Neutrophil (primary cell): ENCODE measurements around a stretch of chr15.

DNA sequence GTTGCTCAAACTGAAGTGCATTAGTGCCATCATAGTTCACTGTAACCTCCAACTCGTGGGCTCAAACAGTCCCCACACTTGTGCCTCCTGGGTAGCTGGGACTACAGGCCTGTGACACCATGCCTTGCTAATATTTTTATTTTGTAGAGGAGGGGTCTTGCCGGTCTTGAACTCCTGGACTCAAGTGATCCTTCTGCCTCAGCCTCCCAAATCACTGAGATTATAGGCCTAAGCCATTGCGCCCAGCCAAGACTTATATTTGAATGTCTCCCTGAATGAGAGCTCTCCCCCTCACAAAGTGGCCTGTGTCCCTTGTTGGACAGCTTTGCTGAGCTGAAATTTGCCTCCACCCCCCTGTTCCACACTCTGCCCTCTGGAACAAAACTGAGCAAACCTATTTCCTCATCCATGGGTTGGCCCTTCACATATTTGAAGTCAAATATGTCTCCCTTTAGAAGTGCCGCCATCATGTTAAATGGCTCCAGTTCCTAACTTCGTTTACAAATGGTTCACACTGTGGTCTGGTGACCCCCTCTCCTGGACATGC is 4.8 kb downstream of the PLIN1 start:
- PRO-cap: no peak

DNA sequence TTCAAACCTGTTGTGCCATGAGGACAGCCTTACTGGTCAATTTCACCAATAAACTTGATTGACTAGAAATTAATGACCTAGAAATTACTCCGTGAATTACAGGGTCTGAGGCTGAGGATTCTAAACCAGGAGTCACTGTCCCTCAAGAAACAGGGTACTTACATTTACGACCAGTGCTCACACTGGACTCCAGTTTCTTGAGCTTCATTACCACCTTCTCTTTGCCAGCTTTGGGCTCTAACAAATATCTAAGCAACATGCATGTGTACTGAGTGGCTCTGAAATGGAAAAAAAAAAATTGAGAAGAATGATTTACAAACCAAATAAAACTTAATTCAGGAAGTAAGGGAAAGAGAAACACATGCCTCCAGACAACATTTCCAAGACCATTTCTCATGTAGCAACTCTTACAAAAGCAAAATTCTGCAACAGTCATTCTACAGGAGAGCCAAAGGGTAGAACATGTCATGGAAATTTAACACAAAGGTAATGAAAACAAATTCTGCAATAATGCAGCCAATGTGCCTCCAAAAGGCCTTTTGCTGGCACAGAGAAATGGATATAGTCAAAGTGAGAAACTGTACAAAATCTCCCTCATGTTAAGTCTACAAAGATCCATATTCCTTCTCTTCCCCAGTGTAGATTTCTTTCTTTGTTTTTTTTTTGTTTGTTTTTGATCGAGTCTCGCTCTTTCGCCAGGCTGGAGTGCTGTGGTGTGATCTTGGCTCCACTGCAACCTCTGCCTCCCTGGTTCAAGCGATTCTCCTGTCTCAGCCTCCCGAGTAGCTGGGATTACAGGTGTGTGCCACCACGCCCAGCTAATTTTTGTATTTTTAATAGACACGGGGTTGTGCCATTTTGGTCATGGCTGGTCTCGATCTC is 4.0 kb downstream of the PEX11A start:
- PRO-cap: no peak

DNA sequence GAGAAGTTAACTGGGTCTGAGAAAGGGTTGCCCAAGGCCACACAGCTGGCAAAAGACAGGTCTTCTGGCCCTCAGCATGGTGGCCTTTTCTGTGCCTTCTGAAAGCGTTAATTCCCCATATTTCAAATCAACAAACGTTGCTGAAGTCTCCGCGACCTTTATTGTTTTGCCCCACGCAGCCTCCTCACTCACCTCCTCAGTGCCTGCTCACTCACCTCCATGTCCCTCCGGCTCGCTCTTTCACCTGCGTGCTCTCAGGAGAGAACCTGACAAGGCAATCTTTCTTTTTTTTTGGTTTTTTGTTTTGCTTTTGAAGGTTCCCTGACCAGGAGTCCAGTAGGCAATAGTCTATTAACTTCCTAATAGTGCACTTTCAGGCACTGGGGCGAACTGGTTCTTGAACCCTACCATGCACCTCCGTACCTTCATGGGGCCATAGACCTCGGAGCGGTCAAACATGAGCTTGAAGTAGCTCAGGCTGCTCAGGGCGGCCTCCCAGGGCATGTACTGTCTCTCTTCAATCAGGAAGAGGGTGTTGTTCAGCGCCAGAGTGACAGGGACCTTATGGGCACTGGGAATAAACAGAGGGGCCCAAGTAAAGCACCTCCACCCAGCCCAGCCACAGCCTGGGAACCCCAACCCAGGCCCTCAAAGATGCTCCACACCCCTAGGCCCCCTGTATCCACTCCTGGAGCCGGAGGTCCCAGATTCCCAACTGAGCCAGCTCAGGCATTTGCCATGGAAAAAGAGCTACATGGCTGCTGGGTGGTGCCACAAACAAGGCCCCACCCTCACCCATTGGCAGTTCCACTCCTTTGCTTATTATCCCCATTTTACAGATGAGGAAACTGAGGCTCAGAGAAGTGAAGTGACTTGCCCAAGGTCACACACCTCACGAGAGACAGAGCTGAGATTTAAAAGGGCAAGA is 17.2 kb downstream of the ANPEP start:
- PRO-cap: no peak

- PRO-cap: no peak
Observed at GRCh38 chr15:89801096-89801369, 13.6 kb downstream of the ANPEP start.

DNA sequence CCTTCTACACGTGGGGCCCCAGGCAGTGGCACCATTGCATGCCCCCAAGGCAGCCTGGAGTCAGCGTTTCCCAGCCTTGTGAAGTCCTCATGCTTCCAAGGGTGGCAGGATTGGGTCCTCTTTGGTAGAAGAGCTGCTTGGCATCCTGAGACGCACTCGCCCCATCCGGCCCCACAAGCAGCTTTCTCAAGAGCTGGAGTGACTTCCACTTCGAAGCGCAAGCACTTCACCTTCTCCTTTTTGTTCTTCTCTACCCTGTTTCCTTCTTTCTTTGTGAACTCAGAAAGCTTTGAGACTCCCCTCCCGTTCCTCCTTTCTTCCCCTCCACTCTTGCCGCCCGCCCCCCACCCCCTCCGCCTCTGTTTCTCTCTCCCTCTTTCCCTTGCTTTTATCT is 34.8 kb downstream of the ZNF710 start:
- PRO-cap: no peak

GRCh38 chr15:90087568-90087921 is 14.7 kb downstream of the IDH2 start:
- PRO-cap: no peak

DNA sequence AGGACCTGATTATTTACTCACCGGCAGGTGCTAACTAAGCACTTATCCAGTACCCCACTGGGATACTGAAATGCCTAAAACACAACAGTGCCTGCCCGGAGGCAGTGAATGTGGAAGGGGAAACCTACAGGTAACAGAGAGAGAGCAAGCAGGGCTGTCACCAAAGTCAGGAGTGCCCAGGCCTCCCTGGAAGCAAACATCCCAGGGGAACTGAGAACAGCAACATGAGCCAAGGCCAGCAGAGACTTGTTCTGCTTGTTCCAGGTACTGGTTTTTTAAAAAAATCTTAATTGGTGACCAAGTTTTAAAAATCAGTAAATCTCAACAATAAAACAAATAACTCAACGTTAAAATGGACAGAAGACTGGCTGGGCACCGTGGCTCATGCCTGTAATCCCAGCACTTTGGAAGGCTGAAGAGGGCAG is 6.6 kb downstream of the IDH2 start:
- PRO-cap: no peak

DNA sequence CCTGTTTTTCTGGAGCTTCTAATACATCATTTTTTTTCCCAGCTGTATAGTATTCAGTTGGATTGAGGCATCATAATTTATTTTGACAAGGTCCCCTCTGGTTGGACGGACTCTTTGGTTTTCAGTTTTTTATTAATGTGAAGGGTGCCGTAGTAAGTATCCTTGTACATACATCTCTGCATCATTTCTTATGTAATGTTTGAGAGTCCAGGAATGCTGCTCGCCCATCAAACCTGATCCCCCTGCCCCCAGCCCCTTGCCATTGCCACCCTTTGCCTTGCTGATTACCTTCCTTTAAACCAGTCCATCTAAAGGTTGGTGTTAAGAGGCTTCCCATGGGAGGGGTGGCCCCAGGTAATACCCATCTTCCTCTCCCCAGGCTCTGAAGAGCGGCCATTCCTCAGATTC is 15.9 kb downstream of the SEMA4B start:
- PRO-cap: no peak

DNA sequence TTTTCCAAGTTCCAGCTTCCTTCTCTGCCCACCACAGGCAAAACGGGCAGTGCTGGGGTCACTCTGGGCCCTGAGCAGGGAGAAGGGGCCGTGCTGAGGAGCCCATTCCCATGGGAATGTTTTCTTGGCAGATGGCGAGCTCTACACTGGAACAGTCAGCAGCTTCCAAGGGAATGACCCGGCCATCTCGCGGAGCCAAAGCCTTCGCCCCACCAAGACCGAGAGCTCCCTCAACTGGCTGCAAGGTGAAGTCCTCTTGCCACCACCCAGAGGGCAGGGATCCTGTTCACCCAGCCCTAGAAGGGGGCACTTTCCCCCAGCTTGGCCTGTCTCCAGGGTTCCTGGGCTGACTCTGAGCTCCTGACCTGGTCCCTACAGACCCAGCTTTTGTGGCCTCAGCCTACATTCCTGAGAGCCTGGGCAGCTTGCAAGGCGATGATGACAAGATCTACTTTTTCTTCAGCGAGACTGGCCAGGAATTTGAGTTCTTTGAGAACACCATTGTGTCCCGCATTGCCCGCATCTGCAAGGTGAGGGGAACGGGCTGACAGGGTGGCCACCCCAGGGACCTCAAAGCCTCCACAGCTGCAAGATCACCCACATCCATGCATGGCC is 12.4 kb downstream of the CIB1 start:
- PRO-cap: no peak

GRCh38 chr15:90231842-90232531 is 1.8 kb downstream of the CIB1 start:
- PRO-cap: no peak

GRCh38 chr15:90234449-90234966 is 499 bp downstream of the GDPGP1 start:
- PRO-cap: no peak

- PRO-cap: no peak
Observed at GRCh38 chr15:90272331-90273332, 7.2 kb downstream of the NGRN start.

GRCh38 chr15:90346443-90346804 is 5.7 kb upstream of the ZNF774 start:
- PRO-cap: no peak

GRCh38 chr15:90407257-90408475 is 19.6 kb downstream of the IQGAP1 start:
- PRO-cap: no peak

- PRO-cap: no peak
Observed at GRCh38 chr15:90480984-90481272, 48.8 kb upstream of the CRTC3 start.

GRCh38 chr15:90500761-90501710 is 28.7 kb upstream of the CRTC3 start:
- PRO-cap: no peak

DNA sequence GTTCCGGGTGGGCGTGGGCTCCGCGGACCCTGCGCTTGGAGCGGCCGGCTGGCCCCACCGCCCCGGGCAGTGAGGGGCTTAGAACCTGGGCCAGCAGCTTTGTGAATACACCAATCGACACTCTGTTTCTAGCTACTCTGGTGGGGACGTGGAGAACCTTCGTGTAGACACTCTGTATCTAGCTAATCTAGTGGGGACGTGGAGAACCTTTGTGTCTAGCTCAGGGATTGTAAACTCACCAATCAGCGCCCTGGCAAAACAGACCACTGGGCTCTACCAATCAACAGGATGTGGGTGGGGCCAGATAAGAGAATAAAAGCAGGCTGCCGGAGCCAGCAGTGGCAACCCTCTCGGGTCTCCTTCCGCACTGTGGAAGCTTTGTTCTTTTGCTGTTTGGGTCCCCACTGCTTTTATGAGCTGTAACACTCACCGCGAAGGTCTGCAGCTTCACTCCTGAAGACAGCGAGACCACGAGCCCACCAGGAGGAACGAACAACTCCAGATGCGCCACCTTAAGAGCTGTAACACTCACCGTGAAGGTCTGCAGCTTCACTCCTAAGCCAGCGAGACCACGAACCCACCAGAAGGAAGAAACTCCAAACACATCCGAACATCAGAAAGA is 18.6 kb upstream of the CRTC3 start:
- PRO-cap: no peak

- PRO-cap: no peak
Observed at GRCh38 chr15:90553094-90553370, 23.3 kb downstream of the CRTC3 start.

DNA sequence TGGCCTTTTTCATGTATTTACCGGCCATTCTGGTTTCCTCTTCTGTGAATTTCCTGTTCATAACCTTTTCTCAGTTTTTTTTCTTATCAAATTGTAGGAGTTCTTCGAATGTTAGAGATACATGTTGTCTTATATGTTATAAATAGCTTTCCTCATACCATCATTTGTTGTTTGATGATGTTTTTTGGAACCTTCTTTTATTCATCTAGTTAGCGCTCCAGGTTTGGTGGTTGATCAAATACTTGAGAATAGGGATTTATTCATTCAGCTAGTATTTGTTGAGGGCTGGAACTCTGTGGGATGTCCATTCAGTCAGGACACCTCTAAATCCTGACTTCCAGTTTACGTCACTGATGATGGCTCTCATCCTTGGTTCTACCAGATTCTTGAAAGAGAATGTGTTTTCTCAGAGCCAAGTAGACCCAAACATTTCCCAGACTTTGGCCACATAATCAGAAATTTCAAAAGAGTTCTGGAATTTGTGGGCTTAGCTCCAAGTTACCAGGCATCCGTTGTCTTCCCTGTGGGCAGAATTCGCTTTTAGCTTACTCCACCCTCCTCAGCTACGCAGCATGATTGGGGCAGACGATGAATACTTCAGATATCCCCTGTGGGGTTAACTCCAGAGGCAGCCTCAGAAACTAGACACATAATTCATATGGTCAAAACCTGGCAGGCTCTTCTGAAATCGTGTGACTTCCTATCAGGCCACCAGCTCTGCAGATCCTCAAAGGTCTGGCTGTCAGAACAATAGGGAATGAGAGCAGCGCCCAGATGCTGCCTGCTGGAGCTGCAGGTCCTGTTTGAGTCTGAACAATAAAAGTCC is 30.4 kb downstream of the CRTC3 start:
- PRO-cap: no peak

GRCh38 chr15:90645819-90646404 is 71.2 kb upstream of the BLM start:
- PRO-cap: no peak